Esophagus muscularis mucosa (tissue), 4 donors: ENCODE measurements around the genes FBXL2 and ARPP21.

GRCh38 chr3:30810466-30811178, 83.8 kb downstream of the GADL1 start:
- PRO-cap = no peak
- RAMPAGE, long total RNA, 4 experiments = no peak in any of the 4 experiments

DNA sequence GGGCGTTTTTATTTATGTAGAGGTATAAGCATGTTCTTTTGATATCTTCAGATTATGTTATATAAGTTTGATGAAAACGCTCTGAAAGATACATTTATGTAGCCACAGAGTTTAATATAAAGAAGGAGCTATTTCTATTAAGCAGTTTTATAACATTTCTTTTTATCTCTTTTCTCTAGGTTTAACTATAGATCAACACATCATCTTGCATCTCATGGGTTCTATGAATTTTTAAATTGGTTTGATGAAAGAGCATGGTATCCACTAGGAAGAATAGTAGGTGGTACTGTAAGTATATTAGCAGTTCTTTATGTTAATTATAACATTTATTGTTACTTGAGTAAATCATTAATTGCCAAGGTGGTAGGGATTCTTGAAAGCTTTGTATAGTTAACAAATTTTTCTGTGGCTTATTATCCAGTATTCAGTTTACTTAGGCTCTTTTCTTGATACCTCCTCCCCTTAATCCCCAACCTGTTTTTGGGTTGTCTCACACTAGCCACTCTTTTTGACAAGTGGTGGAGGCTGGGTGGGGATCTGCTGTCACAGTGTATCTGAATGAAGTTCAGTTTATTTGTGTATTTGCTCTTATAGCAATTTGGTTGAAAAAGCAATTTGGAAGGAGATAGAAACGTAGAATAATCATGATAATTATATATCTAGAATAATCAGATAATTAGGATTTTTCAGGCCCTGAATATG, 43.6 kb downstream of the STT3B start:
- PRO-cap = no peak
- RAMPAGE, long total RNA, 4 experiments = no peak in any of the 4 experiments

DNA sequence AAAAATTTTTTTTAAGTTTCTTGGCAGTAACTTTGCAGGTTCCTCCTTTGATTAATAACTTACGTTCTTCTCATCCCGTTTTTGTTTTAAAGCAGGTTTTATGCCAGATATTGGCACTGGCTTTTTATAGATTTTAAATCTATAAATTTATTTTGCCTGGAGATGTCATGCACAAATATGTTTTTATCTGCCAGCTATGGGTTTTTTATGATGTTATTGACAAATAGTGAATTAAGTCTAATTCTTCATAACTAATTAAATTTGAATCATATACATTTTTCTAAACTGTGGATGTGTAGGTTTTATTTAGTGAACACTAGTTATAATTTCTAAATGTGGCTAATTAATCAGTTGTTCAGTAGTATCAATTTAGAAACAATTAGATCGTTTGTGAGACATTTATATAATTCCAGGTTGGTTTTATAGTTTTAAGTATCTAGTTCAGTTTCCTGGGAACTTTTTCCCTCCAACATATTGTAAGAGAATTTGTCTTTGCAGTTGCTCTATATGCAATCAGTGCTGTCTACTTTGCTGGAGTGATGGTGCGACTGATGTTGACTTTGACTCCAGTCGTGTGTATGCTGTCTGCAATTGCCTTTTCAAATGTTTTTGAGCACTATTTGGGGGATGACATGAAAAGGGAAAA, 89.0 kb downstream of the STT3B start:
- PRO-cap = no peak
- RAMPAGE, long total RNA, 4 experiments = no peak in any of the 4 experiments

DNA sequence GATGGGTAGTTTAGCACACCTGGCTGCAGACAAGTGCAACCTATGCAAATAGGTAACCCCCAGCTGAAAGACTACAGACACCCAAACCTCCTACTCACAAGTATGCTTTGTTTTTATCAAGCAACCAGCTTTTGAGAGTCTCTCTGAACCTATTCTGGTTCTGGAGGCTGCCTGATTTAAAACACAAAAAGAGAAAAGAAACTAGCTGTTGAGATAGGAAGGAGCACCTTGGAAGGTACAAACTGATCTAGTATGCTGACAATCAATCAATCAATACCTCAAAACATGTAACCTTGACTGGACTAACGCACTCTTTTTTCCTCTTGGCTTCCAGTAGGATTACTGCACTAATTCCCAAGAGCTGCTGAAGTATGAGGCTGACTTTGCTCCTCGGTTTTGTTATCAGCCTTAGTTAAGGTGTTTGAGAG, 63.6 kb downstream of the OSBPL10 start:
- PRO-cap = no peak
- RAMPAGE, long total RNA, 4 experiments = no peak in any of the 4 experiments

DNA sequence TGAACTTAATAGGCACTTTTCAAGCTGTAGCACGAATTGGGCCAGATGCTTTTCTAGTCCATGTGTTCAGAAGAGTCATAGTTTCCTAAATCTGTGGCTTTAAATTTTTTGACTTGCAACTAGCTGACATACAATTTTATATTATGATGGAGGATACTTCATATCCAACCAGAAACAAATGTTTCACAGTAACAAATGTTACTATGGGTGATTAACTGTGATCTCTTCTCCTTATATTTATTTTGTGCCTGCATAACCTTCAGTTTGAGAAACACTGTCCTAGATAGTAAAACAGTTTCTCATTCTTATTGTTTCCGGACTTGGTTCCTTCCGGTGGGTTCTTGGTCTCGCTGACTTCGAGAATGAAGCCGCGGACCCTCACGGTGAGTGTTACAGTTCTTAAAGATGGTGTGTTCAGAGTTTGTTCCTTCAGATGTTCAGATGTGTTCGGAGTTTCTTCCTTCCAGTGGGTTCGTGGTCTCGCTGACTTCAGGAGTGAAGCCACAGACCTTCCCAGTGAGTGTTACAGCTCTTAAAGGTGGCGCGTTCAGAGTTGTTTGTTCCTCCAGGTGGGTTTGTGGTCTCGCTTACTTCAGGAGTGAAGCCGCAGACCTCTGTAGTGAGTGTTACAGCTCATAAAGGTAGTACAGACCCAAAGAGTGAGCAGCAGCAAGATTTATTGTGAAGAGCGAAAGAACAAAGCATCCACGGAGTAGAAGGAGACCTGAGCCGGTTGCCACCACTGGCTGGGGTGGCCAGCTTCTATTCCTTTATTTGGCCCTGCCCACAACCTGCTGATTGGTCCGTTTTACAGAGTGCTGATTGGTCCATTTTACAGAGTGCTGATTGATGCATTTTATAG, 8.1 kb downstream of the GPD1L start:
- PRO-cap = no peak
- RAMPAGE, long total RNA, 4 experiments = no peak in any of the 4 experiments

DNA sequence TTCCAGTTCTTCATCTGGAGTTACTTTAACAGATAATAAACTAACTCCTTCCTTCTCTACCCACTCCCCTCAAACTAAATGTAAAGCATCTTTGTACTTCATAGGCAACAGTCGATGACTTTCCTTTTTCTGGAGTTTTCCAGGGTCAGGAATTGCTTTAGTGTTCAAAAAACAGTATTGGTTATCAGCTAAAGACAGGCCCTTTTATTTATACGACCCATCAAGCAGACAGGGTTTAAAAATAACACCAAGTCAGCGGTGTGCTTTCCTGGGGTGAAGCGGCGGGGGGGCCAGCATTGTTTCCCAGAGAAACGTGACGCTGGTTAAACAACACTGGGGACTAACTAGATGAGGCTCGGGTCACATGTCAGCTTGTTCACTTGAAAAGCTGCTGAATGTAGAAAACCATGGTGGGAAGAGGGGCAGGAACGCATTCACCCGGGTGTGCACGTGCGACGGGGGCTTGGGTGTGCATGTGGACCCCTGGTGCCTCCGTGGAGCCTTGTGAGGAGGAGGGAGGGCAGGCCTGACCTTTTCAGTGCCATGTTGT, 70.7 kb upstream of the CMTM7 start:
- PRO-cap = no peak
- RAMPAGE, long total RNA, 4 experiments = no peak in any of the 4 experiments

- PRO-cap = no peak
- RAMPAGE, long total RNA, 4 experiments = no peak in any of the 4 experiments
These were observed 20.2 kb upstream of the CMTM7 start for GRCh38 chr3:32371251-32371976.

GRCh38 chr3:32453901-32454829, 48.5 kb downstream of the CMTM6 start:
- PRO-cap = no peak
- RAMPAGE, long total RNA, 4 experiments = no peak in any of the 4 experiments

DNA sequence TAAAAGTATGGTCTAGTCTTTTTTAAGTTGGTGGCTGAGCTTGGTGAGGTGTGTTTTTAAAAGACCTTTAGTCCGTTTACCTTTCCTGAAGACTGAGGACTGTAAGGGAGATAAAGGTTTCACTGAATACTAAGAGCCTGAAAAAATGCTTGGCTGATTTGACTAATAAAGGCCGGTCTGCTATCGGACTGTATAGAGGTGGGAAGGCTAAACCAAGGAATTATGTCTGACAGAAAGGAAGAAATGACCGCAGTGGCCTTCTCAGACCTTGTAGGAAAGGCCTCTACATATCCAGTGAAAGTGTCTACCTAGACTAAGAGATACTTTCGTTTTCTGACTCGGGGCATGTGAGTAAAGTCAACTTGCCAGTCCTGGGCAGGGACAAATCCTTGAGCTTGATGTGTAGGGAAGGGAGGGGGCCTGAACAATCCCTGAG, 40.6 kb downstream of the CMTM6 start:
- PRO-cap = no peak
- RAMPAGE, long total RNA, 4 experiments = no peak in any of the 4 experiments

GRCh38 chr3:32577462-32578163, 7.0 kb upstream of the DYNC1LI1 start:
- PRO-cap = no peak
- RAMPAGE, long total RNA, 4 experiments = no peak in any of the 4 experiments

DNA sequence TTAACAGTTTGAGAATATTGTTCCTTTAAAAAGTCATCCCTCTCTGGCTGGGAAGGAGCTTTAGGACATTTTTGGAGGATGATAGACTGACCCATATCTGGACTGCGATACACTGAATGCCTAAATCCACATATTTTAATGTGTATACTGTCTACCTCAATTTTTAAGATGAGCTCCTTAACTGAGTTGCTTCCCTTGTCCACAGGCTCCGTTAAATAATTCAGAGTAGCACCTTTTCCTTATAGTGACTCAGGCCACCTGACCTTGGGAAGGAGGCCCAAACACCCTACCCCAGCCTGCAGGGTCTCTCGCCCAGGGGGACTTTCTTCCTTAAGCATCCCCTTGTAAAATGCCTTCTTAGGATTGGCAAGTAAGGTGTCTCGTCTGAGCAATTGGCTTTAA, 3.3 kb downstream of the TRIM71 start:
- PRO-cap = no peak
- RAMPAGE, long total RNA, 4 experiments = no peak in any of the 4 experiments

GRCh38 chr3:33096363-33096950, 489 bp downstream of the GLB1 start:
- PRO-cap = unidirectional peak, plus-strand start at chr3:33096605; bidirectional peak, plus-strand start at chr3:33096787, minus-strand start at chr3:33096801
- RAMPAGE, long total RNA, 4 experiments = start-site peak on the minus strand in 2 of 4 experiments, at chr3:33096761-33096836 at its widest, 55 to 64 reads per replicate

GRCh38 chr3:33276993-33278240, at the start of gene FBXL2:
Gene FBXL2, plus strand, starts transcription at chr3:33277442.
- PRO-cap = unidirectional peak, plus-strand start at chr3:33277453
- RAMPAGE, long total RNA, 4 experiments = start-site peak on the plus strand in 3 of 4 experiments, at chr3:33277439-33277476 at its widest, 77 to 132 reads per replicate

DNA sequence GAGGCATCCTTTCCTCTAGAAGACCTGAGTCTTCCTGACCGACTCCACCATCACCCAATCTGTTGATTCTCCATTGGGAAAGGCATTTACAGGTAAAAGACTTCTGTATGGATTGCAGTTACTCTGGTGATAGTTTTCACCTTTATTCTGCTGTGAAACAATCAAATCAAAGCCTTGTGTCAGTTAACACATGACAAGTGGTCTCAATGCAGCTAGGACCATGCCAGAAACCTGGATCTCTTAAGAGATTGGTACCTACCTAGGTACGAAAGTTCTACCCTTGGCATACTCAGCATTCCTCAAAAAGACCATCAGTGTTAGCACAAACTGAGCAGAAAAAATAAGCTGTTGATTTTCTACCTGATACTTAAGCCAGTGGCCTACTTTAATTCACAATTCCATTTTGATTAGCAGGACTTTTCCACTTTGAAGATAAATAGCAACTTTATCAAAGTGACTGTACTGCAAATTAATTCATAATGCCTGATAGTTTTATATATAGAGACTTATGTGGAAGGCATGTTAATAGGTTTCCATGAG, 54.5 kb downstream of the UBP1 start:
- PRO-cap = no peak
- RAMPAGE, long total RNA, 4 experiments = no peak in any of the 4 experiments

- PRO-cap = no peak
- RAMPAGE, long total RNA, 4 experiments = no peak in any of the 4 experiments
These were observed 133.4 kb downstream of the CLASP2 start for GRCh38 chr3:33584589-33585154.

- PRO-cap = no peak
- RAMPAGE, long total RNA, 4 experiments = no peak in any of the 4 experiments
These were observed 460 bp upstream of the ARPP21 start for GRCh38 chr3:35638999-35639131.

DNA sequence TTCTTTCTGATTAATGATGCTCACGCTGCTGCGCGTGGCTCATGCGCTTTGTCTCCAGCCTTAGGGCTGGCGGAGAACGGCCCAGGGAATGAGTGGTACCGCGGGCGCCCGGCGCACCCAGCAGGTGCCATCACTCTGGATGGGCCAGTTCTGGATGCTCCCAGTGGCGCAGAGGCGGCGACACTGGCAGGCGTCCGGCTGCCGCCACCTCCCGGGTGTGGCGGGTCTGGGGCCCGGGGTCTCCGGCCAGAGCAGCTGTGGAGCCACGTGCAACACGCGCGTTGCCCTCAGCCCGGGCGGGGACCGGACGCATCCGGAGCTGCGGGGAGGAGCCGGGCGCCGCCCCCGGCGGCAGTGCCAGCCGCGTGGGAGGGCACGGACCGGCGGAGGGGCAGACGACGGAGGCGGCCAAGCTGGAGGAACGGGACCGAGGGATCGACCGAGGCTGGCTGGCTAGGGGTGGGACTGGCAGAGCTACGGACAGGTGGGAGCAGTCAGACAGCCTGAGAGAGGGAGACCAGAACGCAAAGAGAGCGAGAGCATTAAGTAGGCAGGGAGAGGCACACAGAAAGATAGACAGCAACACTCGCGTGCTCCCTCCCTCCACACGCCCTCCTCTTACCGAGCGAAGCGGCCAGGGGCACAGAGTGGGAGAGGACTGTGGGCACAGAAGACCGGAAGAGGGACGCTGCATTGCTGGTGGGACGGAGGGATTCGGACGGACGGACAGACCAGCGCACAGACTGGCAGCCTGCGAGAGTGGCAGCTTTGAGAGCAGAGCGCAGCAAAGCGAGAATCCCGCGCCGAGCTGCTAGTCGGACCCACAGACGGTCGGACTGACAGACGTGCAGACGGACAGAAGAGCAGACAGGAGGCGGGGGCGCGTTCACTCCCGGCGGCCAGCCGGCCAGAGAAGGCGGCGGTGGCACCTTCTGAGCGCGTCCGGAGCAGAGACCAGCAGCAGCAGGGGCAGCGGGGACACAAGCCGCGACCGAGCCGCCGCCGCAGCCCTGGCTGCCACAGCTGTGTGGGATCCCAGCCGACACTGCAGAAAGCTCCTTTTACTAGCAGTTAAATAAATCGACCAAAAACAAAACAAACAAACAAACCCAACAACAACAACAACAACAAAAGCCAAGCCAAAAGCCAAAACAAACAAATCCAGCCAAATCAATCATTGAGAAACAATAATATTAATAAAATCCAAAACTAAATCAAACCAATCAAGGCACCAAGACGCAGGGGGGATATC, at the start of gene ARPP21:
ARPP21 (plus strand) TSS at position 394 of the 1,252 bp plus-strand sequence.
- PRO-cap = bidirectional peak, plus-strand start at position 394 of the sequence, minus-strand start at position 228 of the sequence; unidirectional peak, plus-strand start at position 645 of the sequence; bidirectional peak, plus-strand start at position 889 of the sequence, minus-strand start at position 838 of the sequence
- RAMPAGE, long total RNA, 4 experiments = no peak in any of the 4 experiments

DNA sequence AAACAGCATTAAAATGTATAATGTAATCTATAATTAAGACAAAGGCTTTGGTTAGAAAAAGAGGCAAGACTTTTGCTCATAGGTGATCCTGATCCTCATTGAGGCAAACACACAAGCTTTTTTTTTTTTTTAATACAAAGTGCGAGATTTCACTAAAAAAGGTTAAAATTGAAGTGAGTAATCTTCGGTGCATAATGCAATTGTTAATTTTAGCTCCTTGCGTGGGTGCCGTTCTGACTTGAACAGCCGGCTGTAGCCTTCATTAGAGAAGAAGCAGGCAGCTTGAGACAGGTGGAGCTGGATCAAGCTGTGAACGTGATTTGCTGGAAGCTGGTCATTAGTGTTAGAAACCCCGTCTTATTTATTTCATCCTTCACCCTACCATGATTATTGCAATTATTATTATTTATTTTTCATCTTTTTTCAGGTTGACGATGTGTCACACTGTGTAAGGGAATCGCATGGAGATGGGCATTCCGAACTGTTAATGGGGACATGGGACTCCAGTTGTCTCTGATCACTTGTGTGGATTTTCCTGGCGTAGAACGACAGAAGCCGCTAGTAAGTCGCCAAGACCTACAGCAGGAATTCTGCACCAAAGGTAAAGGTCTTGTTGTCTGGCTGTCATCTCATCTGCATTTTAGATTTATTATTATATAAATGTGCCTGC, 40.2 kb downstream of the ARPP21 start:
- PRO-cap = unidirectional peak, plus-strand start at position 265 of the sequence
- RAMPAGE, long total RNA, 4 experiments = no peak in any of the 4 experiments

DNA sequence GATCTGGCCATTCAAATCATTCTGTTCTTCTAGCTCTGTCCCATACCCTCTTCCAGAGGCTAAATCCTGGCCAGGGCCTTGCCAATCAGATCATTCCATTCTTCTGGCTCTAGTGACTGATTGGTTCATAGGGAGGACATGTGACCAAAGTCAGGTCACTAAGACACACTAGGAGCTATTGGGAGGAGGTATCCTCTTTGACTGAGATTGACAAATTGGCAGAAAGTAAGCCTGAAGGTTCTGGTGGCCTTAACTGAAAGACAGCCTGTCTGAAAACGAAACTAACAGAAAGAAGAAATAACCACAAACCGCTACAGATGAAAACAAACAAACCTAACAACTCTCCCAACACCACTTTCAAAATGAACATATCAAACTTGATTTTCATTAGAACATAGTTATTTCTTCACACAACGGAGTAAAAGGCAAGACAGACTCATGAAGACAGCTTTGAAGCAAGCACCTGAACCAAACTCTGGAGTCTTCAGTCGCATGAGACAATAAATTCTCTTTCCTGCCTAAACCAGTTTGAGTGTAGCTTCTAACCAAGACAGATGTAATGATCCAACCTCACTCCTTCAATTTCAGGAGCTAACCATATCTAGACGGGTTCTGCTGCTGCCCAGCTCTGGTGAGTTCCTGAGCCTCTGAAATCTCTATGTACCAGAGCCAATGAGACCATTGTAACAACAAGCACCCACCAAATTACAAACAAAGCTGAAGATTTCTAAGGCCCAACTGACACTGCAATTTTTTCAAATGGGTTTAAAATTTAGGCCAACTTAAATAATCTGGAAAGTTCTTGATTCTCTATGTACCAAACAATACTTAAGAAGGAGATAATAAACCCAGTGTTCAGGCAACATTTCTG, 68.3 kb downstream of the TRANK1 start:
- PRO-cap = no peak
- RAMPAGE, long total RNA, 4 experiments = no peak in any of the 4 experiments

- PRO-cap = no peak
- RAMPAGE, long total RNA, 4 experiments = no peak in any of the 4 experiments
These were observed 13.1 kb upstream of the TRANK1 start for GRCh38 chr3:36957927-36958444.